Osteoblast (primary cell): ENCODE measurements around the gene PDLIM4.

DNA sequence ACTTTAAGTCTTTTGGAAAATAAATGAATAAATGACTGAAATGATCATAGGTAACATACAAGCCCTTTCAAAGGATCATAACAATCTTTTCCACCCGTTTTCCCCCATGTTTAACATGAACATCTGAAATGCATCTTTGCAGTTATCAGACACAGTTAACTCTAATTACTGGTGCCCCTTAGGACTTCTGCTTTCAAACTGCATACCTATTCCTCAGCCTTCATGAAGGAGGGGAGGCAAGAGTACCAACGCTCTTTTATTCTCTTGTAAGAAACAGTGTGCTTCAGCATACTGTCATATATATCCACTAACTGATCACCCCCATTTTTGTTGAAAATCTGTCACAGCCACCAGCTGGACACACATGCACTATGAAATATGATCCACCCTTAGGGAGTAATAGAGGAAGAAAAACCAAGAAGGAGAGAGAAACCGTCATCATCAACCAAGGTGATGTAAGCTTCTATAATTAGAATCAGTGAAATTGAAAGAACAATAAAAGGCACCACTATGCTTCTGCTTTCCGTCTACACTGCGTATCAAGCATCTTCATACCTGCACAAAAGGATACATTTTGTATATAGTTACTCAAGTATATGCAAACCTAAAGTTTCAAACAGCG is 98.7 kb downstream of the RAPGEF6 start:
- CAGE, long polyA plus RNA: no peak
- RRBS: no CpG with 5 or more reads among the region's 6 CpGs

- CAGE, long polyA plus RNA: no peak
- RRBS: no CpG with 5 or more reads among the region's 5 CpGs
Observed at GRCh38 chr5:131630763-131631210, 4.2 kb downstream of the RAPGEF6 start.

DNA sequence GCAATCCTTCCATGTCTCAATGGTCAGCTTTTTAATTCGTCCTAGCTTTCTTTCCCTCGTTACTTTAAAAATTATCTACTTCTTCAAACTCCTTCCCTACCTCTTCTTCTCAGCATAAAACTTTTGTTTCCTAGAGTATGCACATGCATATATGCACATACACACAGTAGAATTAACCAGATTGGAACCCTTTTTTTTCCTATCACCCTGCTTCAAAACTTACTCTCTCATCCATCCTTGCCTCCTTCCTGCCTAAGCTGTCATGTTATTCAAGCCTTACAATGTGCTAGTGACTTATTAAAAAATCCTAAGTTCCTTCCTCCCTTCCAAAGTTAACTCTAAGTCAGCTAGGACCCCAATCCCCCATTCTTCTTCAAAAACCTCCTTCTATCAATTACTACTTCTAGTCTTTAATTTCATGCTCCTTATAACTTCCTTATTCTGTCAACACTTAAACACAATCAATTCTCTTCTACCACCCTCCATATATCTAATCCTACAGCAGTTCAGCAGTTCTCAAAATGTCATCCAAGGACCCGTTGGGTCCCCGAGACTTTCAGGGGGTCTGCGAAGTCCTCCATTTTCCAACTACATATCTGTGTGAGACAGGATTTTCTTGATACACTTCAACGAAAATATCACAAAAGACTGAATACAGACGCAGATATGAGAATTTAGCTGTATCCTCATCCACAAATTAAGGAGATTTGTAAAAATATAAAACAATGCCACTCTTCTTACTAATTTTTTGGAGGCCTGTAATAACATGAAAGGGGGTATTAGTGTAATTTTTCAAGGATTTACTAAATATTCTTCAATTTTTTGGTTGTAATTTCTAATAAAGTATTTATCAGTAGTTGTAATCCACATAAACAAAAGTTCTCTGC is 77.1 kb upstream of the RAPGEF6 start:
- CAGE, long polyA plus RNA: no peak
- RRBS: no CpG with 5 or more reads among the region's 7 CpGs

DNA sequence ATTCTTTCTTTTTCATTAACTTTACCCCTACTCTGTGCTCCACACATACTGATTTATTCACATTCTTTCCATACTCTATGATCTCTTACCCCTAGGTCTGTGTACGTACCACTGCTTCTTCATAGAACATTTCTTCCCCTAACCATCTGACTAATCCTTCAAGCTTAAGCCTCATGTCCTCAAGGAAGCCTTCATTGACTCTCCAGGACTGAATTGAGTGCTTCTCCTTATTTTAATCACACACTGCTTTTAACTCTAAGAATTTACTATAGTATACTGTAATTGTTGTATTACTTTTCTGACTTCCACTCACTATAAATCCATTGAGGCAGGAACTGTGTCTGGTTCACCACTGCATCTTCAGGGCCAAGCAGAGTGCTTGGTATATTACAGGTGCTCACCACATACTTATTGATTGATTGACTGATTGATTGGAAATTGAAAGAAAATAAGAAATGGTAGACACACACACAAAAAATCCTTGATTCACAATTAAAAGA is 79.6 kb upstream of the RAPGEF6 start:
- CAGE, long polyA plus RNA: no peak
- RRBS: no CpG with 5 or more reads among the region's 1 CpG

DNA sequence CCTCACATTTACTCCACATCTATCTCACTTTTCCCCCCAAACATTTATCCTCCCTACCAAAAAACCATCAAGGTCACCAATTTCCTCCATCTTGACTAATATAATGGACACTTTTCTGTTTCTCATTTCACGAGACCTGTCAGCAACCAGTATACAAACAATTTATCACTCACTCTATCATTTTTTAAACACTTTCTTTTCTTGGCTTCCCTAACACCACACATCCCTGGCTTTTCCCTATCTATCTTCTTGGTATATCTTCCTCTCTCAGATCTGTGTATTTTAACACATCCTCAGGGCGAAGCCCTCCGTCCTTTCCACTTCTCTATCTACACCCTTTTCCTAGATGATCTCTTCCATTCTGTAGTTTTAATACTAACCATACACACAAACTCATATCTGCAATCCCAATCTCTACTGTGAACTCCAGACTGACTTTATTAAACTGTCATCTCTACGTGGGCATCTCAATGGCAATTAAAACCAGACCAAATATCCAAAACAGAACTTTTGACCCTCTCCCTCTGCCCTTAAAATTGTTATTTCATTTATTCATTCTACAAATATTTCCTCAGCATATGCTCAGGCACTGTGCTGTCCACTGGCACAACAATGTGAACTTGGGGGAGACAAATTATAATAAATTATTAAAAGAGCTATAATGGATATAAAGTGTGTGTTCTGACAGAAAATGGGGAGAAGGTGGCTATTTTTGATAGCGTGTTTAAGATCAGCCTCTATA is 7.1 kb downstream of the FNIP1 start:
- CAGE, long polyA plus RNA: no peak
- RRBS: no CpG with 5 or more reads among the region's 5 CpGs

- CAGE, long polyA plus RNA: no peak
- RRBS: no CpG with 5 or more reads among the region's 2 CpGs
Observed at GRCh38 chr5:131810910-131811109, 14.0 kb upstream of the FNIP1 start.

GRCh38 chr5:131944571-131945096 is 829 bp downstream of the MEIKIN start:
- CAGE, long polyA plus RNA: no peak
- RRBS: no CpG with 5 or more reads among the region's 9 CpGs

- CAGE, long polyA plus RNA: no peak
- RRBS: 36% methylated on average over 2 of the region's 15 CpGs
Observed at GRCh38 chr5:131974762-131975532, 29.5 kb upstream of the MEIKIN start.

GRCh38 chr5:132086263-132086853 is 12.8 kb downstream of the CSF2 start:
- CAGE, long polyA plus RNA: no peak
- RRBS: no CpG with 5 or more reads among the region's 2 CpGs

GRCh38 chr5:132256978-132258309 is at the start of gene PDLIM4:
Gene PDLIM4, plus strand, starts transcription at chr5:132257696.
- CAGE, long polyA plus RNA: no peak
- RRBS: 1% methylated on average over 29 of the region's 94 CpGs

DNA sequence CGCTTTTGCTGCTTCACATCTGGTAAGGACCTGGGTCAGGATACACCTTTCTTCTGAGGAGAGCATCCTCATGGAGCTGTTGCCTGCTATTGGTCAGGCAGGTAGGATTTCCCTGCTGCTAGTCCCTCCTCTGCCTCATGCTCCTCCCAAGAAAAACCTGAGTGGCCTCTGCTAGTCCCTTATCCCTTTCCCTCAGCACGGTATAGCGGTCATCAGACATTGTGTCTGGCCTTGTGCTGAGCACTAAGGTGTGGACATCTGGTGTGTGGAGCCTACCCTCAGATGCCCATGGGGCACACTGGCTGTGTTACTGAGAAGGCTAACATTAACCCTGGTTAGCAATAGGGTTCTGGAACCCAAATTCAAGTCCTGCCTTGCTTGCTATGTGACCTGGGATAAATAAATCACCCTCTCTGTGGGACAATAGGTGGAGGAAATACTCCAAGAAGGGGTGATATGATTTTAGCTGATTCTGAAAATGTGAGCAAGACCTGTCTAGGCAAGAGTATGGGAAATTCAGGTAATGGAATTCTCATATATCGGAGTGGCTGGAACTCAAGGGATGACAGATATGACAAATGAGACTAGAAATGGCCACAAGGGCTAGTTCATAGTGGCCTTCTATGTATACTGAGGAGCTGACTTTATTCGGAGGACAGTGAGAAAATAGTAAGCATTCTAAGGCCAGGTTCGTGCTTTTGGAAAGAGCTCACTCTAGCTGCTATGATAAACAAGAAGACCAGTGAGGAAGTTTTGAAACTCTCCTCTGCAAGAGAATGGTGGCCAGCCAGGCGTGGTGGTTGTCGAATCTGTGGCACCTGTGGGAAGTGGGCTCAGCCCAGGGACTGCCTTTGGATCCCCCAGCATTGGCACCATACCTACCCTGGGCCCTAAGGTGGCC is 1.8 kb downstream of the SLC22A4 start:
- CAGE, long polyA plus RNA: no peak
- RRBS: no CpG with 5 or more reads among the region's 8 CpGs

DNA sequence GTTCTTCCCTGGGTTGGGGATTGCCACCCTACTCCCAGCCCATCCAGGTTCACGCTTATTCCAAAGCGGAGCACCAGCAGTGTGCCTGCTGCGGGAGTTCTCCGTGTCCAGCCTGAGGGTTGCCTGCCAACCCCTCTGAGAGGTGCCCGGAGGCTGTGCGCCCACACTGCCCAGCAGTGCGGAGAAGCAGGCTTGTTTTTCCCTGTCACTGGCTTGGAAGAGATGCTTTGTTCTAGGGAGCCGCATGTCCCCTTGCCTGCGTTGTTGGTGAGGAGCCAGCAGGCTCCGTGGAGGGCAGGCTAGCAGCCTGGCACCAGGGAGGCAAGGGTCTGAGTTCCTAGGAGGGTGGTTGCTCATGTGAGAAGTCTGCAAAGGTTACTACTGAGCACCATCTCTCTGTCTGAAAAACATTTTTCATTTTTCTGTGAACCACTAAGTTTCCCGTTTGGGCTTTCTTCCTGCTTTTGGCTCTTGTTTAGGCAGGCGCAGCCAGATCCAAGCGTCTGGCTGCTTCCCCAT is 7.6 kb downstream of the SLC22A5 start:
- CAGE, long polyA plus RNA: no peak
- RRBS: no CpG with 5 or more reads among the region's 13 CpGs

- CAGE, long polyA plus RNA: no peak
- RRBS: no CpG with 5 or more reads among the region's 6 CpGs
Observed at GRCh38 chr5:132387454-132388136, 18.1 kb downstream of the SLC22A5 start.

DNA sequence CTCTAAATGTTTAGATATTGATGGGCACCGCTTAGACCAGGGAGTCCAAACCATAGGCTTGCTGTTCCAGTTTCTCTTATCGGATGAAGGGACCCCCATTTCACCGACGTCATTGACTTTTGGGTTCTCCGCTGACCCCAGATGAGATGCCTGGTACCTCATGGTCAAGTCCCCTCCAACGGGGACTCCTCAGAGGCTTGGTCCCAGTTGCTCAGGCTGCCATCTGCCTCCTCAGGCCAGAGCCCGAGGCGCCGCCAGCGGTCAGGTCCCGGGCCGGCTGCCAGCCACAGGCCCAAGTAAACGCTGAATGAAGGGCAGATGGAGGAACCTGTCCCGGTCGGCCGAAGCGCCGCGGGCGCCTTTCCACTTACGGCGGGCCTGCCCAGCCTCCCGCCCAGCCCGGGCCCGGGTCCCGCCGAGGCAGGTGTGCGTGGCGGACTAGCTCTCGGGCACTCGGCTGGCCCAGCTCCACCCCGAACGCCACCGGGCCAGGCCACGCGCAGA is 40.8 kb downstream of the SLC22A5 start:
- CAGE, long polyA plus RNA: no peak
- RRBS: 2% methylated on average over 22 of the region's 36 CpGs

DNA sequence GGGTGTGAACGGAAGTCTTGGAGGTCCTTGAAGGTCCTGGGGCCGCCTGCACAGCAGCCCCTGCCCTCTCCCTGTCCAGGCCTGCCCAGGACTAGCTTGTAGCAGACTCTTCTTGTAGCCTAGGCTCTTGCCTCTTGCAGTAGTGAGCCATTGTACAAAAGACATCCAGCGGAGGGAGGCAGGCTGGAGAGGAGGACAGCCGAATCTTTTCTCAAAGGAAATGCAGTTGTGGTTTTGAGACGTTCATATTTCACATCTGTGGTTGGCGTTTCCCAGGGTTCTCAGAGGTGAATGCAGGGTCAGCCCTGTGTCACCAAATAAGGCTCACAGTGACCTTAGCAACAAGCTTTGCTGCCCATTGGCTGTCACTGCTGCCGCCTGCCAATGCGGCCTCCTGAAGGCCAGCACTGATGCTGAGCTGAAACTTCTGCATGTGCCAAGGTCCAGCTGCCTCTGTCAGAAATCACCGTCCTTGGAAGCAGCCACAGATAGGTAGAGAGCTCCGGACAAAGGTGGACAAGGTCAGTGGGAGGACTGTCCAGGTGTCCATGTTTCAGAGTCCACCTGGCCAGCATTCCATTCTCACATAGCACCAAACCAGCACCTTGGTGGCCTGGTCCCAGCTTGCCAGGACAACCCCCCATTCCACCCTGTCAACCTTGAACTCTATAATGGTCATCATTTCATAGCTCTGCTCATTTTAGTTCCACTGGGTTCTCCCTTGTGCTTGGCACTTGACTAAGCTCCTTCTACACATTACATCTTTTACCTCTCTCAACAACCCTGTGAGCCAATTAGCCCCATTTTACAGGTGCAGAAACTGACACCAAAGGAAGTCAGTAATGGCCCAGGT is 23.7 kb downstream of the IRF1 start:
- CAGE, long polyA plus RNA: no peak
- RRBS: no CpG with 5 or more reads among the region's 10 CpGs

- CAGE, long polyA plus RNA: no peak
- RRBS: 2% methylated on average over 16 of the region's 31 CpGs
Observed at GRCh38 chr5:132490884-132491304, 321 bp upstream of the IRF1 start.

DNA sequence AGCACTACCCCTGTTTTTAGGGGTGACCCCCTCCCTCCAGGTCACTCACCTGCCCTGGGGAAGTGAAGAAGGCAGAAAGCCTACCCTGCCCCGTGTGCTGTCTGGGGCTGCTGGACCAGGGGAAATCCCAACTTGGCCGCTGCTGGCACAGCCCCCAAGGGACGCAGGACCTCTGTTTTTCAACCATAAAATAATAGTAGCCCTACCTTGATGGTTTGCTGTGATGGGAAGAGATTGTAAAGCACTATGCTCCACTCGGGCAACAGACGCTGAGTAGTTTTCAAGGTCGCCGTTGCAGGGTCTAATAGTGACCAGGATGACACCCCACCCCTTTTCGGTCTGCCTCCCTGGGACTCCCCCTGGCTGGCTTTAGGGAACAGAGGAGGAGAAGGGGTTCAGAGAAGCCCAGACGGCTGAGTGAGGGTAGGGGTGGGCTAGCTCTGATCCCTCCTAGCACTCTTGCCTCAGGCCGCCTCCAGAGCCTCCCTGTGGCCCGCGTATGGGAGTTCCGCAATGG is 790 bp upstream of the IRF1 start:
- CAGE, long polyA plus RNA: no peak
- RRBS: no CpG with 5 or more reads among the region's 13 CpGs

DNA sequence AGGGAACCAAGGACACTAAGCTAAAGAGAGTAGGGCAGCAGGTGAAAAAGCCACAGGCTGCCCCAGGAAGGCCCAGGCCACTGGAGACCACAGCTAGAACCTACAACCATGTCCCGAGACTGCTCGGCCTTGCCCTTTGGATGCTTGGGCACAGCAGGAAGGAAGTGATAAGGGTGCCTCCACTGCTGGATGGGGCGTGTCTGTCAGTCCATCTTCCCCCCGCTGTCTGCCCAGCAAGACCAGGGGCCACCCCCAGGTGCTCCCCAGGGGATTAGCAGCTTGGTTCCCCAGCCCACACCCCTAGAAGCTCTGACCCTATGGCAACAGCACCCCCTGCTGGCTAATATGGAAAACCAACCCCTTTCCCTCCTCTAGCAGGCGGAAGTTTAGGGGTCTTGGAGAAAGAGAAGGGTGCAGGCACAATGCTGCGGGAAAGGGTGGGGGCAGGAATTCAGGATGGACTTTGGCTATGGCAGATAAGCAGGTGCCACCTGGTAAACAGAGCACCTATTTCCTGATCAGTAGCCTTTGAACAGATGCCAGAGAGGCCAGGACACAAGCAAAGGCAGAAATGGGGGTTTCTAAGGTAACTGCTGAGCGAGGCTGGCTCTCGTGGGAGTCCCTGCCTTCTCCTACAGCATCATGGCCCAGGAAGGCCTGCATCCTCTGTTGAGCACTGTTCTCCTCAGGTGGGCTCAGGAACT is 10.6 kb upstream of the IRF1 start:
- CAGE, long polyA plus RNA: no peak
- RRBS: no CpG with 5 or more reads among the region's 8 CpGs

DNA sequence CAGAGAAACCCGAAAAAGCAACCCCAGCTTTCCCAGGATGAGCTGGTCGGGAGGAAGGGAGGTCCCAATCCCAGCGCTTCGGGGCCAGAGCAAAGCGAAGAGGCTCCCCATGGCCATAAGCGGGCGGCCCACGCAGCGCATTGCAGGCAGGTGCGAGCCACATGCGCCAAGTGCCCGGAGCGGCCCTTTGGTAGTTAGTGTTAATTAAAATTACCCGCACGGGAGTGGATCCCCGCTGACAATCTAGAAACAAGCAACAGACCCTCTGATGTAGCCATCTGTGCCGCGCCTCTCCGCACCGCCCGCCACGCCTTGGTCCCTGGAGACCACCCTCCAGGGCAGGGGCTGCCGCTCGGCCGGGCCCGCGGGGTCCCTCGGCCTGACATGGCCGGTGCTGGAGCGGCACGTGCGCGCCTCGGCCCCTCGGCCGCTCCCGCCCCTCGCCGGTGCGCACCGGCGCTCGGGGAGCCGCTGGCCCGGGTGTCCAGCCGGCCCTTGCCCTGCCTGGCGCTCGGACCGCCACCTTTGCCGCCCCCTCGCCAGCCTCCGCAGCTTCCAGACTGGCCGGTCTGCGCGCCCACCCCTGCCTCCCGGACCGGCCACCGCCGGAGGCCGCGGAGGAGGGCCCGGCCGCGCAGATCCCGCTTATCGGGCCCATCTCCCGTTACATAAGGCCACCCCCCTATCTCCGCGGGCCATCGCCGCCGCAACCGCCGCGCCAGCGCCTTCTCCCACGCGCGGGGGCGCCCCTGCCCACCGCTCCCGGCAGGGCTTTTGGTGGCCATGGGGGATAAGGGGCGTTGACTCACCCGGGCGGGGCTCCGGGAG is 2.0 kb upstream of the IL13 start:
- CAGE, long polyA plus RNA: no peak
- RRBS: 2% methylated on average over 19 of the region's 86 CpGs

GRCh38 chr5:132777600-132778158 is 640 bp upstream of the SEPTIN8 start:
- CAGE, long polyA plus RNA: no peak
- RRBS: 3% methylated on average over 5 of the region's 36 CpGs